Mucosa of descending colon (tissue), 1 donor: ENCODE results near the gene TAAR1.

- PRO-cap: no peak
These were observed 38.5 kb downstream of the ENPP1 start for GRCh38 chr6:131846227-131846838.

GRCh38 chr6:131863487-131863759, 55.6 kb downstream of the ENPP1 start:
- PRO-cap: unidirectional peak, minus-strand start at chr6:131863591

DNA sequence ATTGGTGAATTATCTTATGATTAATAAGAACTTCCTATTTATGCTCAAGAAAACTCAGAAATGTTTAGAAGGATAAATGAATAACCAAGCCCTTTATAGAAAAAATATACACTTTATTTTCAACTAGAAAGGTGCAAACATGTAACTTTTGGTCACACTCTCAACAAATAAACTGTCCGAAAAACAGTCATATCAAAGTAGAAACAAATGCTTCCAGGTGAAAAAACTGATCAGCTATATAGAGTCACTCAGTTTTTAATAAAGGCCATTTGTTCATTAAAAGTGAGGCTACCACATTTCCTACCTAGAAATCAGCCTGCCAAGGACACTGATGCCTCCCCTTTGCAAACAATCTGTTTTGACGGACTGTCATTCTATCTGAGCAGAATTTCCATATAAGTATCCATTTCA, 3.1 kb downstream of the CCN2 start:
- PRO-cap: no peak

DNA sequence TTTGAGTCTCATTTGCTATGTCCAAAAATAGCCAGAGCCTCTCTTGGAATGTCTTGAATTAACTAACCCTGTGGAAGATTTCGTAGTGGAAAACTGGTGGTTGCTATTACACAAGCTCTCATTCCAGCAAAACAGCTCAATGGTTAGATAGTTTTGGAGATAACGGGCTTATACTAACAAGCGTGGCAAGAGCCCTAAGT, 1.6 kb downstream of the CCN2 start:
- PRO-cap: no peak

- PRO-cap: no peak
These were observed 1.8 kb downstream of the STX7 start for GRCh38 chr6:132511017-132511524.

GRCh38 chr6:132614385-132614986, 9.6 kb downstream of the TAAR2 start:
- PRO-cap: no peak

DNA sequence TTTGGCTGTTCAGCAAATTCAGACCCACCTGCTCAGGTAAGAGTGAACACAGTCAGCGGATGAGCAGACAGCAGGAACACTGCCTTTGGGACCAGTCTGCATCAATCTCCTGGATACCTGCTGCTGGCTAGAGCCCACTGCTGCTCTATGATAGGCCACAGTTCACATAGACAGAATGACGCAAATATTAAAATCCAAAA, at the start of gene TAAR1:
TSS of gene TAAR1 (minus strand) at position 81 of the 200 bp plus-strand sequence.
- PRO-cap: no peak

- PRO-cap: no peak
These were observed 364 bp upstream of the TAAR1 start for GRCh38 chr6:132659373-132659718.

- PRO-cap: no peak
These were observed 26.6 kb downstream of the VNN1 start for GRCh38 chr6:132687162-132687680.

DNA sequence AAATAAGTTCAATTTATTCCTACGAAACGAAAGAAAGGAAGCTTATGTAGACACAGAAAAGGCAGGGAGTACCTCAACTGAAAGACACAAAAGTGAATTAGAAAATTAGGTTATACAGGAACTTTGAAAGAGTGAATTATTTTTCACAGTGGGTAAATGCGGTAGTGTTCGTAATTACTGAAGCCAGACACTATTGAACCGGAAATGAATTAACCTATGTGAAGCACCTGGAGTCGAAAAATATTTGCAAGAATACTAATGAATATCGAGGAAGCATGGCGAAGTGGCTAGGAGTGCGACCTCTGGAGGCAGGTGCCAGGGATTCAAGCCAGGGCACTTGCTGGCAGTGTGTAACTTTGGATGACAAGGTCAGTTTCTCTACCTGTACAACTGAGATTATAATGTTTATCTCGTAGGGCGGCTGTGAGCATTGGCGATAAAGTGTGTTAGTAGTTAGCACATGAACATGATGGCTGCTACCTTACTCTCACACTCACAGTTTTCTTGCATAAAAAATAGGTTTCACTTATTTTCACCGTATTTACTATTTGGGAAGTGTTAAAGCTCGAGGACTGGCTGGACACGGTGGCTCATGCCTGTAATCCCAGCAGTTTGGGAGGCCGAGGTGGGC, 512 bp upstream of the SLC18B1 start:
- PRO-cap: no peak

GRCh38 chr6:133062699-133063297, 178.4 kb upstream of the EYA4 start:
- PRO-cap: no peak

DNA sequence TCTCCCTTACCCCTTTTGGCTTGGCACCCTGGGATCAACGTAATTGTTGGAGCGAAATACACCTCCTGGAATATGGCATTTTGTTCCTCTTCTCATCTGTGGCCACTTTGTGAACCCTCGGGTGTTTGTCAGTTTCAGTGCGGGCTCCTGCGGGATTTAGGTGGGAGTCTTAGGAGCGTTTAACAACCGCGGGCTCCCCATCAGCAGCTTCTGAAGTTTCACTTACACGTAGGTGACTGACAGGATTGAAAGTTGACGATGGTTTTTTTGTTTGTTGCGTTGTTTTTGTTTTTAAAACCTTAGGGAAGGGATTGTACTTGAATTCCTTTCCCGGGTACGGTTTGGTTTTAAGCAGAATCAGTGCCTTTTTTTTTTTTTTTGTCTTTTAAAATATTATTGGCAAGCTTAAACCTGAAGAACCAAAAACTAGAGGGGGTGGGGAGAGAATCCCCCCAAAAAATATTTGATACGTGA, 2.2 kb downstream of the EYA4 start:
- PRO-cap: no peak

- PRO-cap: no peak
These were observed 294.3 kb upstream of the TCF21 start for GRCh38 chr6:133594586-133594955.

GRCh38 chr6:133623080-133623432, 265.9 kb upstream of the TCF21 start:
- PRO-cap: no peak

DNA sequence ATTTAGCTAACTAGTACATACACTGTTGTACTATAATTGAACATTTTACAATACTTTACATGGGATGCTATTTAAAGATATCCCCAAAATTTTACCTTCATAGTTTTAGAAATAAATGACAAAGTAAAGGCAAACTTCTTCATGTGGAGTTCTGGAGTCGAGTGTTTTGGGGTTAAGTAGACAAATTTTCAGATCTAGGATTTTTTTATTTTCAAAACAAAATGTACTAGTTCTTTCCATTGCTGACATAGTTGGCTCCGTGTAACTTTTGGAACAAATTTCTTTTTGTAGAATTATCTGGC, 131.7 kb upstream of the TCF21 start:
- PRO-cap: no peak

DNA sequence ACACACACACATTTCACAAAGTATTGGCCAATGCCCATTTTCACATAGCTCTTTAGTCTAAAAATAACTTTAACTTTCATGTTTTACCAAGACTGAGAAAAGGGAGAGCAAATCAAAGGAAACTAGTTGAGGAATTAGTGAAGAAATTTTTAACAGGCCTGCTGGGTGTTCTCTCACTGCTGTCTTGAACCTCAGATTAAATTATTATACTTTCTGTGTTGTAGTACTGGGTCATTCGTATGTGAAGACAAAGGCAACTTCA, 1.7 kb upstream of the TCF21 start:
- PRO-cap: no peak

DNA sequence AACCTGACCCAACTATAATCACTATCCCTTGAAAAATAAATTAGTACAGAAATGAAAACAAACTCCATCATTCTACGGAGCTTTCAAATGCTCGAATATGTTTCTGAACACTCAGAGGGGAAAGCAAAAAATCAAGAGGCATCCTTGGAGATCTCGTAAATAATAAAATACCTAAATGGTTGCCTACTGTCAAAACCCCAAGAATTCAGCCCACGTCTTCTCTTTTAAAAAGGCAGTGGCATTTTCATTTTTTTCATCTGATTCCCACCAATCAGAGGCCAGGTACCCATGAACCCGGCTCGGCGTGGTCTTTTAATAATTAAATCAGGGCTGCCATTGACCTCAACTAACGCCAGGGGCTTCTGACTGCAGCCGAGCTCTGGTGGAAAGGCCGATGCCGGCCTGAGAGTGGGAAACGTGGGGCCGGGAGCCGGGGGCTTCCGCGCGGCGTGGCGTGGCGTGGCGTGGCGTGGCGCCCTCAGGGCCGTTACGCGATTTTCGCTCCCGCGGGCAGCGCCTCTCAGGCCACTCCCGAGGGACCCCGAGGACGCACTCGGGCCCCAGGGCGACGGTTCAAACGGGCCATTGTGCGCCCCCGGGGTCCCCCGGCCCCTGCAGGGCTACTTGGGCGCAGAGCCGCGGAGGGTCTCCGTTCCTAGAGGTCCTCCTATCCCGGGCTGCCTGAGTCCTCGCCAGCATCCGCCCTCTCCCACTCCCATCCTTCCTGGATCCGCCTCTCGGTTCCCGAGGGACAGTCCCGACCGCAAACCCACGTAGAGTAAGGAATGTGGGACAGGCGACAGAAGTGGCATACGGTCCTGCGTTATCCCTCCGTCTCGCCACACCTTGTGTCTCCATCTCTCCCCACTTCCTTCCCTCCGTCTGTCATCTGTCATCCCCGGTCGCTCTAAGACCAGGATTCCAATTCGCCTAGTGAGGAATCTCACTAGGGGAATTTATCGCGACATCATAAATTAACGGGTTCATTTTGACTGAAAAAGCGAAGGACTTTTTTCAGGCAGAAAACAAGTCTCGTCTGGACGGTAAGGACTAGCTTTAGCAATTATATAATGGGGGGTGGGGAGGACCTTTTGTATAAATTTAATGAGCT, 981 bp upstream of the TBPL1 start:
- PRO-cap: unidirectional peak, plus-strand start at position 322 of the sequence; bidirectional peak, plus-strand start at position 781 of the sequence, minus-strand start at position 843 of the sequence

- PRO-cap: no peak
These were observed 77.2 kb downstream of the SGK1 start for GRCh38 chr6:134240719-134241156.

DNA sequence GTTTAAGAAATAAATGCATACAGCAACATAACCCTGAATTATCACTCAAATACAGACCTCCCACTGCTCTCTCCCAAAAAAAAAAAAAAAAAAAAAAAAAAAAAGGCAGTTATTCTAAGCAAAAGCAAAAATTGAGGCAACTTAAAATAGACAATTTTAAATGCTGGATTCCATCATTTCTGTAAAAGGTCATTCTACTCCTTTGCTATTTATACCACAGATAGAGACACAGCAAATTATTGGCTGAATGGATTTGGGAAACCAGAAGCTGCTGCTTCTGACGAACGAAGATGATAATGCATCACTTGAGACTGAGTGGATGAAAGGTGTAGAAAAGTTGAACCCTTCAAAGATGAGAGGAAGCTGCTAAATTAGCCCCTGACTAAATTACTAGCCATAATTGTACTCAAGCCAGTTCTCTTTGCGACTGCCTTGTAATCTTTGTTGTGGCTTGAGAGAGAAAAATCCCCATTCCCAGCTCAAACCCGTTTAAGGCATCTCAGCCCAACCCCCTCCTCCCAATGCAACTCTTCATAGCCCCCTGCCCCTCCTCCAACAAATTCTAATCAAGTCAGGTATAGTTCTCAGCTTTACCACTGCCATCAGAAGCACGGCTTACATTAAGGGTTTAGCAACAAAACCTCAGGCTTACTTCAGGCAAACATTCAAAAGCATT, 1.1 kb downstream of the SGK1 start:
- PRO-cap: no peak

DNA sequence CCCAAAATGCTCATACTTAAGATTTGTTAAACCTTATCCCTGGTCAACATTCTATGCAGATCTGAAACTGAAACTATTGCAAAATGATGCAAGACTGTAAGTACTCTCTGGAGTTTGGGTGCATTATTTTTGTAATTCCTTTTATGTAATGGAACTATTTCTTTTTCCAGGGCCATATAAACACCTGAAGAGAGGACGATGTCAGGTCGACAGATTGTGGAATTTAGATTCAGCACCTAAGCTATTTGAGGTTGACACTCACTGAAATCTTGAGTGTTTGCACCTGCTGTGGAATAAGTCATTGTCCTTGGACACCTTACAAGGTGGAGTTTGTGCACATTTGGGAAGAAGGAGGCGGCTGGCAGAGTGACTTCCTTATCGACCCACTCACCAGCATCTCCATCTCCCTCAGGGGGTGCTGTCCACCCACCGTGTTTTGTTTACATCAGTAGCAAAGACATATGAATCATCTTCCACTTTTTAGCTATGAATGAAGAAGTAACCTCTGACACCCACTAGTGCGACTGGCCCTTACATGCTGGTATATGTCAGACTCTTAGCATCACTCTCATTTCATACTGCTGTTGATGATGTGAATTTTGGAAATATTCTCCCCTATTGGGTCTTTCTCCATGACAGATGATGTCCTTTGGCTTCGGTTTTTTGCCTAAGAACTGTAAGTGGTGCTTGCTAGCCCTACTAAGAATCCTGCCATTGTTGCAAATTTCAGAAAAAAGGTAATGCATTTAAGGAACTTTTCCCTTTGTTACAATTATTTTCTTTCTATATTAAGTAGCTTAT, 119.4 kb upstream of the SGK1 start:
- PRO-cap: no peak